ENCODE results near the genes TRIM8, RPEL1 and INA.

DNA sequence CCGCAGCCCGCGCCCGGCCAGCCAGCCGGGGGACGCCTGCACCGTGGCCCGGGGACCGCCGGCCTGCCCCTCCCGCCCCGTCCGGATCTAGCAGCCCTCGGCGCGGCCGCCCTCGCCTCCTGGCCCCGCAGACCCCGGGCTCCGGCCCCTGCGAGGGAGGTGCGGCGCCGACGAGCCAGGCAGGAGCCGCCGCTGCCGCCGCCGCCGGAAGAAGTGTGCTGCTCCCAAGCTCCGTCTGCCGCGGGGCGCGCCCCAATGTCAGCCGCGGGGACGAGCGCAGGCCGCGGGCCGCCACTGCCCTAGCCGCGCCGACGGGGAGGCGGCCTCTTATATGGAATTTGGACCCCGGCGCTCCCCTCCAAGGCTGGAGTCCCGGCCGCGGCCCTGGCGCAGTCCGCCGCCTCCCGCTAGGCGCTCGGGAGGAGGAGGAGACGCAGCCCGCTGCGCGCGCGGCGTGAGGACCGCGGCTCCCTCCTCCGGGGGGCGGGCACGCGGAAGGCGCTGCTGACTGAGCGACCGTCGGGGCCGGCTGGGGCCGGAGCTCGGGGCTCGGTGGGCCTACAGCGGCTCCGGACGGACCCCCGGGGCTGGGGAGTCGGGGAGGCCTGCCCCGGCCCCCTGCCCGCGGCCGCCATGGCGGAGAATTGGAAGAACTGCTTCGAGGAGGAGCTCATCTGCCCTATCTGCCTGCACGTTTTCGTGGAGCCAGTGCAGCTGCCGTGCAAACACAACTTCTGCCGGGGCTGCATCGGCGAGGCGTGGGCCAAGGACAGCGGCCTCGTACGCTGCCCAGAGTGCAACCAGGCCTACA lies at the start of gene TRIM8:
Gene TRIM8 (plus strand): TSS at position 495 of the 811 bp plus-strand sequence.
- RRBS, result 2% methylated on average over 57 of the region's 102 CpGs

DNA sequence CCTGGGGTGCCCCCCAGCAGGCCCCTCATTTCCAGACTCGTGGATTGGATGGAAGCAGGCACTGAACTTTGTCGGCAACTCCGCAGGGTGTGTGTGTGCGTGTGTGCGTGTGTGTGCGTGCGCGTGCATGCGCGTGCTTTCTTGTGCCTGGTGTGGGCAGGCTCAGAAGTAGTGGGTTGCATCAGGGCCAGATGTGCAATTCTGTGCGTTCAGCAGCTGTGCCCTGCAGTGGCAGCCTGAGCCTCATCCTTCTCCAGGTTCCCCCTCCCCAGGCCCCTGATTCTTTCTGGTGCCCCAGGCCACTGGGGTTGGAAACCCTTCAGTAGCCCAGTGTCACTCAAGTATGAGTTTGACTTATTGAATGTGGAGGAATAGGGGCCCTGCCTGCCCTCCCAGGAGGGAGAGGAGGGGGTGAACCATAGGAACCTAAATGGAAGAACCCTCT lies 2.9 kb downstream of the TRIM8 start:
- RRBS, result no CpG with 5 or more reads among the region's 11 CpGs

- RRBS, result no CpG with 5 or more reads among the region's 17 CpGs
These were observed 13.9 kb downstream of the TRIM8 start for GRCh38 chr10:102657869-102658962.

DNA sequence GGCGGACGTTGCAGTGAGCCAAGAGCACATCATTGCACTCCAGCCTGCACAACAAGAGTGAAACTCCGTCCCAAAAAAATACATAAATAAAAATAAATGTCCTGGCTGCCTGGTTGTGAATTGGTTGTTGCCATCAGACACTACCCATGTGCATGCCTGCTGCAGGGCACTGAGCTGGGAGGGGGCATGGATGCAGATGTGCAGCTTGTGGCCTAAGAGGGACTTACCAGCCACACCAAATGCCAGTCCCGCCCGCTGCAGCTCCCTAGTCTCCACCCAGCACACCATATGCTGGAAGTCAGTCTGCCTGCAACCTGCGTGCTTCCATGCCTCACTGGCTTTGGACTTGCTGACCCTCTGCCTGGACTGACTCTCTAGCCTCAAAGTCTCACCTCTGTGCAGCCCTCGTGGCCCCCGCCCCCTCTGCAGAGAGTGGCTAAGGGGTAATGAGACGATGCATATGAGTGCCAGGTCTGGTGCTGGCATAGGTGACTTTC lies 21.5 kb downstream of the TRIM8 start:
- RRBS, result no CpG with 5 or more reads among the region's 9 CpGs

DNA sequence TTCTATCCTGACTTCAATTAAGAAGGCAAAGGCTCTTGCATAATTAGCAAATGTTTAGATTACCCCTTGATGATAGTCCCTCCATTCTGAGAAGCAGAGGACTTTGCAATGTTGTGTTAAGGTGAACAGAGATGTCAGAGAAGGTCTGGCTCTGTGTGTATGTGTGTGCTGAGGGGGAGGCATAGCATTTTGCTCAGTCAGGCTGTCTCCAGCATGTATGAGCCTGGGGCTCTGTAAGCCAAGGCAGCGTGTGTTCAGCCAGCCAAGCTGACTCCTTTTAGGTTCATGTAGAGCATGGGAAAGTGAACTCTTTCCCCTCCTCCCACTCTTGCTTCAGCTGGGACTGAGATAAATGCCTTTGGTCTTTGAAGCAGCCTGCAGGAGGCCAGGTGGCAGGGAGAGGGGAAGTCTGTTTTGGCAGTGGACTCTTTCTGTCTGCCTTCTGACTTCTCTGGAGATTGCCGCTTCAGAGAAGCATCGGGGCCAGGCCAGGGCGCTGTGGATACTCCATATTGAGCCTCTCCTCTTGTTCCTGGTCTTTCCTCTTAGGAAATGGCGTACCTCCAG lies 3.8 kb downstream of the SFXN2 start:
- RRBS, result no CpG with 5 or more reads among the region's 5 CpGs

- RRBS, result no CpG with 5 or more reads among the region's 5 CpGs
These were observed 8.8 kb downstream of the WBP1L start for GRCh38 chr10:102752497-102752920.

- RRBS, result no CpG with 5 or more reads among the region's 1 CpG
These were observed 39.9 kb downstream of the WBP1L start for GRCh38 chr10:102783618-102784049.

DNA sequence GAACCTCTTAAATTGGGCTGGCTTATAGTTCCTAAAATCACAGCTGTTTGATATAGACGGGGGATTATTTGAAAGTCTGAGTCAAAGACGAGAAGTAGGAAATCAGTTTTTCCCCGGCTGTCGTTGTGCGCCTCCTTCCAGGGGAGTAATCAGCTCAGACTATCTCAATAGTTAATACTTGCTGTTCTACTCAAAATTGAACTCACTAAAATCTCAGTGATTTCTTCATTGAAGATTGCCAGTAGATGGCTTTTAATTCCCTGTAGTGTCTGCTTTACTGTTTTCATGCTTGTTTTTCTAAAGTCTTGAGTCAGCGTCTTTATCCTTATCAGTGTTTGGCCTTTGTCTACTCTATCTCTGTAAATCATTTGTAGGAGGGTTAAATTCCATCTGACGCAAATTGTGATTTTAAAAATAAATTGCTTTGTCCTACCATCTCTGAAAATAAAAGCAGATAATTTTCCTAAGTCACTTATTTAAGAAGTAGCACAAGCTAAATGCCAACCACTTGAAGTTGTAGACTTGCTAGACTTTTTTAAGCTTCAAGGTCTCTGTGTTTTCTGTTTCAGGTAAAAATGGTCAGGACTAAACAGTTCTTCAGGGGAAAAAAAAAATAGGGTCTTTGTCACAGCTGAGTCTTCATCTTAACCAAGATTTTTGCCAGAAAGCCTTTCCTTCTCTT lies 47.4 kb downstream of the CNNM2 start:
- RRBS, result no CpG with 5 or more reads among the region's 7 CpGs

GRCh38 chr10:103245630-103246088 lies at the start of gene RPEL1:
TSS of gene RPEL1 (plus strand) at chr10:103245887.
- RRBS, result no CpG with 5 or more reads among the region's 12 CpGs

GRCh38 chr10:103276543-103277261 lies at the start of gene INA:
TSS of gene INA (plus strand) at chr10:103277138.
- RRBS, result 12% methylated on average over 35 of the region's 54 CpGs

DNA sequence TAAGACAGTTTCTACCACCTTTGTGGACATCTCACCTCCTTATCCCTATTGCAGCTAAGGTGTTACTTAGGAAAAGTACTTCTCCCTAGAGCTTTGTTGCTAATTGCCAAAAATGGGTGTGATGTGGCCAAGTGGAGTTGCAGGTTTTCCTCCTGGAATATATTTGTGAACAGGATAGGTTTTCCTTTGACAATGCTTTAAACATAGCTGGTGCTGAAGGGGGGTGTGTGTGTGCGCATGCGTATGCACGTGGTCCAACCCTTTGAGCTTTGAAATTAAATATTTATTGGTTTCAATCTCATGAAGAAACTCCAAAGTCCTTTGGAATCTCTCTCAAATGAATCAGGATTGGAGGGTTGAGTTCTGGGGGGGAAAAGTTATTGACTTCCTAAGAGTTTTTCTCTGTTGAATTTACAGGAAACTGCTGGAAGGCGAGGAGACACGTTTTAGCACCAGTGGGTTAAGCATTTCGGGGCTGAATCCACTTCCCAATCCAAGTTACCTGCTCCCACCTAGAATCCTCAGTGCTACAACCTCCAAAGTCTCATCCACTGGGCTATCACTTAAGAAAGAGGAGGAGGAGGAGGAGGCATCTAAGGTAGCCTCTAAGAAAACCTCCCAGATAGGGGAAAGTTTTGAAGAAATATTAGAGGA lies 11.1 kb downstream of the INA start:
- RRBS, result no CpG with 5 or more reads among the region's 6 CpGs

DNA sequence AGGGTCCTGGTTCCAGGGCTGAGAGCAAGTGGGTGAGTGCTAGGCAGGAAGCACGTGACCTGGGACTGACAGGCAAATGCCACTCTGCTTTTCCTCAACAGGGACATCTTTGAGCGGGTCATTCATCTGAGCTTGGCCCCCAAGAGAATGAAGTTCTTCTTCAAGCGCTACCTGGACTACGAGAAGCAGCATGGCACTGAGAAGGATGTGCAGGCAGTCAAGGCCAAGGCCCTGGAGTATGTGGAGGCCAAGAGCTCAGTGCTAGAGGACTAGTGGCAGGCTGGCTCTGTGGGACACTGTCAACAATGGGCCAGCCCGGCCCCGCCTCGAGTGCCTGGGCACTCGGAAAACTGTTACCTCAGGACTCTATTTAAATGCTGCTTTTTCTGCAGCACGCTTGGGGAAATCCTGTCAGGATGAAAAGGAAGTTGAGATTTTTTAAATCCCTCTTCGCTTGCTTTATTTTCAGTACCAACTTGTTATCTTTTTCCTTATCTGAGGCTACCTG lies 6.8 kb downstream of the CALHM2 start:
- RRBS, result no CpG with 5 or more reads among the region's 10 CpGs

- RRBS, result 13% methylated on average over 13 of the region's 41 CpGs
These were observed 90.5 kb downstream of the NEURL1 start for GRCh38 chr10:103583724-103584606.

- RRBS, result no CpG with 5 or more reads among the region's 10 CpGs
These were observed 101.6 kb downstream of the NEURL1 start for GRCh38 chr10:103594696-103595876.

DNA sequence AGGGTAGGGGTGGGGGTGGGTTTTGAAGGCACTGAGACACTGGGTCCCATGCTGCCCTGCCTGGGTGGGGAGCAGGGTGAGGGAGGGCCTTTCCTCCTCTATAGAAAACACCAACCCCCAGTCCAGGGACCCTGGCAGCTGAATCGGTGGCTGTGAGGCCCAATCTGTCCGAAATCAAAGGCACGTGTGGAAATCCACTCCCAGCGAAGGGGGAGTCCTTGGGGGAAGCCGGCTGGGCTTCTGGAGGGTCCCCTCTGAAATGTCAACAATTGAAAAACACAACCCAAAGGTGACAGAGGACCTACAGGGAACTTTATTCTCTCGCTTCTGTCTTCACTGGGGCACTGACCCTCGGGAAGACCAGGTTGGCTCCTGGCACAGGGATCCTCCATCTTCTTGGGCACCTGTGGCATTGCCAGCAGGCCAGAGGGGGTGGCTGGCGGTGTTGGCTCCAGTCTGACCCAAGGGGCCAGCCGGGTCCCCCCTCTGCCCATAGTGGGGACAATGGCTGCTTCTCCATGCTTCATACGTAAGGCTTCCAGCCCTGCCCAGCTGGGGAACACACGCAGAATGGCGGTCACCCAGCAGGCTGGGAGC lies 106.6 kb downstream of the NEURL1 start:
- RRBS, result no CpG with 5 or more reads among the region's 12 CpGs

DNA sequence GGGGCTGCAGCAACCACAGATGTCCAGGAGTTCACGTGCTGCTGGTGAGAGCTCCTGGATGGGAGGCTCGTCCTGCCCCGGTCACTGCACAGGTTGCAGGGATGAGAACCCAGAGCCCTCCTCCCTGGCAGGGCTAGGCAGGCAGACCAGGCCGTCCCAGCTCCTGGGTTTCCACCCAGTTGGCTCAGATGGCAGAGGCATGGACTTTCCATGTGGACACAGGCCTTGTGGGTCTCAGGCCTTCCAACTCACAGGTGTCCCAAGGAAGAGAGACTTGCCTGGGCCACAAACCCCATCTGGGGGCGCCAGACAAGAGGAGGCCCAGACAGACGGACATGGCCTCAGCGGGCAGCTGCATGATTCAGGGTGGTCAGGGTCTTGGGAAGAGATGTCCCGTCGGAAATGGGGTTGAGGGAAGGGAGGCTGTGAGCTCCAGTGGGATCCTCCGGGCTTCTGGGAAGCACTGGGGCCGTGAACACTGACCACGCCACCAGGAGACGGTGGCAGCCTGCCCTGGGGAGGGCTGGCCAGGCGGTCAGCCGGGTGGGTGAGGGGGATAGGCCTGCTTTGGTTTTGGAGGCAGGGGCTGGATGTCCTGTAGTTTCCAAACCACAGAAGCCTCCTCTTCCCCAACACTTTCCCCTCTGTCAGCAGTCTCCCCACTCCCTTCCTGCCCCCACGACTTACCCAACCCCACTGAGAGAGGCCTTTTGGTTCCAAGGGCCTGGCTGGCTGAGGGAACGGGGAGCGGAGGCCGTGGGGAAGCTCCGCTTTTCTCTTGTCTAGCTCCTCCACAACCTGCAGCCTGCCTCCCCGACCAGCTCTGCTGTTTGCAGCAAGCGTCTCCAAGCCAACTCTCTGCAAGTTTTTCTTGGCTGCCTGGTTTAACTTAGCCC lies 126.5 kb downstream of the NEURL1 start:
- RRBS, result 74% methylated on average over 6 of the region's 22 CpGs

- RRBS, result no CpG with 5 or more reads among the region's 5 CpGs
These were observed 162.5 kb downstream of the NEURL1 start for GRCh38 chr10:103656024-103656448.

- RRBS, result no CpG with 5 or more reads among the region's 5 CpGs
These were observed 97.1 kb downstream of the SH3PXD2A start for GRCh38 chr10:103758131-103758723.

DNA sequence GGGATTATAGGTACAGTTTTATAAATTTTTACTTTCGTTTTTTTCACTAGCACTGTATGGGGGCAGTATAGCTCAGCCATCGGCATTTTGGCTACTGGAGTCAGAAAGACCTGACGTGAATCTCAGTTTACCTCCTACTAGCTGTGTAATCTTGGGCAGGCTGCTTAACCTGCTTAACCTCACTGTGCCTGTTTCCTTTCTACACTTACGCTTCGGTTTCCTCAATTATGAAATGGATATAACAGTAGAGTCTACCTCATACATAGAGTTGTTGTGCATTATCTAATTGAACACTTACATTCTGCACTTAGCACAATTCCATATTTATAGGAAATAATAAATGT lies 16.7 kb downstream of the STN1 start:
- RRBS, result no CpG with 5 or more reads among the region's 5 CpGs

DNA sequence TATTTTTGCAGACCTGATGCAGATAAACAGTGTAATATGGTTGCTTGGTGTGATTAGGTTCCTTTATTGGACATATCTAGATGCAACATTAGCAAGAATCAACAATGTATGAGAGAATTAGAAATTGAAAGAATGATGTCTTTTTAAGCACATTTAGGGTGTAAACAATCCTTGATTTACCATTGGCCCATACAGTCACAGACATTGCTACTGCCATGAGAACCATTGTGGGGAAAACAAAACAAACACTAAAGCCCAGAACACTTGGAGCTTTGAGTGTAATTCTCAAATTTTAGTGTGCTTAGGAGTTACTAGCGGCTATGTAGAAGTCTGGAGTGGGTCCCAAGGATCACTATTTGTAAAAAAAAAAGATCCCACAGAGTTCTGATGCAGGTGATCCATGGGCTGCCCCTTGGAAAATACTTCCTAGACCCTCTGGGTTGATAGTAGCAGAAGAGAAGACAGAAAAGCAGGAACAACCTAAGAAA lies 36.8 kb downstream of the SLK start:
- RRBS, result no CpG with 5 or more reads among the region's 1 CpG